Neural progenitor cell (in vitro differentiated cells): ENCODE measurements around a stretch of chr5.

GRCh38 chr5:180313587-180314327 lies 21.9 kb upstream of the MAPK9 start:
- RAMPAGE, long total RNA = no peak

DNA sequence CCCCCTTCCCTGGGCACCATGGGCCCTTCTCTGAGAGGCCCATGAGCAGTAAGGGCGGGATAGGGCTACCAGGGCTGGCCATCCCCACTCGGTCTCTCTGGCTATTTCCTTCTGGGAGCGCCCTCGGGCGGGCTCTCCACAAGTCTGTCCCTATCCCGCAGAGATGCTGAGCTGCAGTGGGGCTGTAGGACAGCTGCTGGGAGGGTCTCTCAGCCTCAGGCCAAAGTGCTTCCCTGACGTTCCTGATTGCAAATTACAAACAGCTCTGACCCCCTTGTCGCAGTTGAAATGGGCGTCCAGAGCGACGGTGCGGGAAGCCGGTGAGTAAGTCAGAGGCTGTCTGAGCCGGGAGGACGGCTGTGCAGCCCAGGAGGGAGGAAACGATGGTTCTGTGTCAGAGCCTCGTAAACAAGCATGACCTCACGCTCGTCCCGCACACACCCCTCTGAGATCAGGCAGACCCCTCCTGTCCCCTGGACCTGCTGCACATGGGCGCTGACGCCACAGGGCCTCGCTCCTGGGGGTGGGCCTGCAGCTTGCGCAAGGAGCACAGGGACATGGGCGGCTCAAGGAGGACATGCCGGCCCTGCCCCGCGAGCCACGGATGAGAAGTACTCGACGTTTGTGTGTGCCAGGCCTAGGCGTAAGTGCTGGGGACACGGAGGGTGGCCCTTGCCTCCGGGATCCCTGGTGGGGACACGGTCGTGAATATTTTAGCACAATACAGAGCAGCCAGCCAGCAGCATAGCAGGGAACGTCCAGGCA lies 36.4 kb upstream of the GFPT2 start:
- RAMPAGE, long total RNA = no peak

GRCh38 chr5:180689391-180689734 lies 40.0 kb upstream of the FLT4 start:
- RAMPAGE, long total RNA = no peak

DNA sequence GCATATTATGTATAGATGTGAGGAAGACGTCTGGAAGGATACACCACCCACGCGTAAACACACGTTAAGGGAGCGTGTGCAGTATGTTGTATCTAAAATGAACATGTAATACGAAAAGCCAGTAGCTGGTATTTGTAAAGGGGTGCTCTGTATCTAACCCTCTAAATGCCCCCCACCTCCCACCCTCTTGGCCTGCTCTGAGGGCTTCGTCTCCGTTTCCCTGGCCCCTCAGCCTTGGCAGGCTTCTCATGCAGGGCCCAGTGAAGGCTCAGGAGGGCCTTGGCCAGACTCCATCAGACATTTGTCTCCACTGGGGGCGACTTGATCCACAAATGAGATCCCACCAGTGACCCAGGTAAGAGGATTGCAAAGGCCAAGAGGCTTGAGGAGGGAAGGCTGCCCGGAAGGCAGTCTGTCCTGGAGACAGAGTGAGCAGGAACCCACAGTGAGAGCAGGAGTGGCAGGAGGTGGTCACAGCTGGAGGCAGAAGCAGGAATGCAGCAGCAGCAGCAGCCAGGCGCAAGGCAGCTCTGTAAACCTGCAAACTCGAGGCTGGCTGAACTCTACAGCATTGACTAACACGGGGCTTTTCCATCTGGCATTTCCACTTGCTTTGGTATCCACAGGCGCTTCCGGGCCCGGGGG lies 15.0 kb downstream of the MGAT1 start:
- RAMPAGE, long total RNA = no peak

- RAMPAGE, long total RNA = no peak
These were observed 26.7 kb upstream of the MGAT1 start for GRCh38 chr5:180829015-180830060.

- RAMPAGE, long total RNA = no peak
These were observed 29.2 kb upstream of the MGAT1 start for GRCh38 chr5:180831839-180832164.

- RAMPAGE, long total RNA = no peak
These were observed 5.0 kb downstream of the ZFP62 start for GRCh38 chr5:180856028-180856579.

DNA sequence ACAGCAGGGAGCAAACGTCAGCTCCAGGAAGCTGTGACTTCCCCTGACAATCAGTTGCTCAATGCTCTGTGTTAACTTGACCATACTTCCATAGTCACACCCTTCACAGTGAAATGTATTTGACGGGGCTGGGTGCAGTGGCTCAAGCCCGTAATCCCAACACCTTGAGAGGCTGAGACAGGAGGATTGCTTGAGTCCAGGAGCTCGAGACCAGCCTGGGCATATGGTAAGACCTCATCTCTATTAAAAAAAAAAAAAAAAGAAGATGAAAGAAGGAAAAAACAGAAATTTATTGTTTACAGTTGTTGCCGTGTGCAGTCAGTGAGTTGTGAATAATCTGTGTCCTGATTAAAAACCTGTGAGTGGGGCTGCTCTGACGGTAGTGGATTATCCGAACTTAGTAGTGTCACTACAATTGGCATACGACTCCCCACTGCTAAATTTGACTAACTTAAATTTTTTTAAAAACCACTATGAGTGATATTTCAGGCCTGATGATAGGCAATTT lies 10.6 kb downstream of the BTNL8 start:
- RAMPAGE, long total RNA = no peak

- RAMPAGE, long total RNA = no peak
These were observed 2.9 kb upstream of the BTNL9 start for GRCh38 chr5:181037169-181037584.

GRCh38 chr5:181044720-181045926 lies 5.1 kb downstream of the BTNL9 start:
- RAMPAGE, long total RNA = no peak

DNA sequence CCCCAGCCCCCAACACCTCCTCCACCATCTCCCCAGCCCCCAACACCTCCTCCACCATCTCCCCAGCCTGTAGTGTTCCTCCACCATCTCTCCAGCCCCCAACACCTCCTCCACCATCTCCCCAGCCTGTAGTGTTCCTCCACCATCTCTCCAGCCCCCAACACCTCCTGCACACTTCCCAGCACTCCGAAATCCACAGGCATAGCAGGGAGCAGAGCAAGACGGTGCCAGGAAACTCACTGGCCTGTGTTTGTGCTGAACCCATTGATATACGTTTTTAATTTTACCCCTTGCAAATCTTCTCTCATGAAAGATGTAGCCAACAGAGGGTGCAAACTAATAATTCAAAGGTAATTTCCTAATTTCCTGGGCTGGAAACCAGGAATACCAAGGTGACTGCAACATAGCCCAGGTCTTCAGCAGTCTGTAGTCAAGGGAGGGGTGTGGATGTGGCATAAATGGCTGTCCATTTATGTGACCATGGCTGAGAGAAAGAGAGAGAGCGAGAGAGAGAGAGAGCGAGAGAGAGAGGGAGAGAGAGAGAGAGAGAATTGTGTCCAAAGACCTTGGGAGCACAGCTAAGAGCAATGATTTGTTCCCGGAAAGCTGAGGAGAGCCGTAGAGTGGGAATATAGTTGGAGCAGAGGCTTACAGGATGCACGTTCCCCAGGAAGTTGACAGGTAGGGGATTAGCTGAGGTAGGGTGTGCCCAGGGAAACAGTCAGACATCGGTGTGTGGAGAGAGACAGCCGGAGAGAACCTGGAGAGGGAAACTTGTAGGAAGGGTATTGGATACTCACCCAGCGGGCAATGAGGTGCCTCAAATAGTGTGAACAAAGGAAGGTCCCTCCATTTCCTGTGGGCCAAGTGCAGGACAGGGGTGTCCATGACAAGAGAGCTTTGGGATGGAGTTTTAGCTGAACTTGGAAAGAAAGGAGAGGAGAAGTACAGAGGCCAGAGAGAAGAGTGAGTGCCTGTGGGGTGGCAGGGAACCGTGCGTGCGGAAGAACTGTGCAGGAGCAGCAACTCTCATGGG lies 6.4 kb downstream of the BTNL9 start:
- RAMPAGE, long total RNA = no peak

DNA sequence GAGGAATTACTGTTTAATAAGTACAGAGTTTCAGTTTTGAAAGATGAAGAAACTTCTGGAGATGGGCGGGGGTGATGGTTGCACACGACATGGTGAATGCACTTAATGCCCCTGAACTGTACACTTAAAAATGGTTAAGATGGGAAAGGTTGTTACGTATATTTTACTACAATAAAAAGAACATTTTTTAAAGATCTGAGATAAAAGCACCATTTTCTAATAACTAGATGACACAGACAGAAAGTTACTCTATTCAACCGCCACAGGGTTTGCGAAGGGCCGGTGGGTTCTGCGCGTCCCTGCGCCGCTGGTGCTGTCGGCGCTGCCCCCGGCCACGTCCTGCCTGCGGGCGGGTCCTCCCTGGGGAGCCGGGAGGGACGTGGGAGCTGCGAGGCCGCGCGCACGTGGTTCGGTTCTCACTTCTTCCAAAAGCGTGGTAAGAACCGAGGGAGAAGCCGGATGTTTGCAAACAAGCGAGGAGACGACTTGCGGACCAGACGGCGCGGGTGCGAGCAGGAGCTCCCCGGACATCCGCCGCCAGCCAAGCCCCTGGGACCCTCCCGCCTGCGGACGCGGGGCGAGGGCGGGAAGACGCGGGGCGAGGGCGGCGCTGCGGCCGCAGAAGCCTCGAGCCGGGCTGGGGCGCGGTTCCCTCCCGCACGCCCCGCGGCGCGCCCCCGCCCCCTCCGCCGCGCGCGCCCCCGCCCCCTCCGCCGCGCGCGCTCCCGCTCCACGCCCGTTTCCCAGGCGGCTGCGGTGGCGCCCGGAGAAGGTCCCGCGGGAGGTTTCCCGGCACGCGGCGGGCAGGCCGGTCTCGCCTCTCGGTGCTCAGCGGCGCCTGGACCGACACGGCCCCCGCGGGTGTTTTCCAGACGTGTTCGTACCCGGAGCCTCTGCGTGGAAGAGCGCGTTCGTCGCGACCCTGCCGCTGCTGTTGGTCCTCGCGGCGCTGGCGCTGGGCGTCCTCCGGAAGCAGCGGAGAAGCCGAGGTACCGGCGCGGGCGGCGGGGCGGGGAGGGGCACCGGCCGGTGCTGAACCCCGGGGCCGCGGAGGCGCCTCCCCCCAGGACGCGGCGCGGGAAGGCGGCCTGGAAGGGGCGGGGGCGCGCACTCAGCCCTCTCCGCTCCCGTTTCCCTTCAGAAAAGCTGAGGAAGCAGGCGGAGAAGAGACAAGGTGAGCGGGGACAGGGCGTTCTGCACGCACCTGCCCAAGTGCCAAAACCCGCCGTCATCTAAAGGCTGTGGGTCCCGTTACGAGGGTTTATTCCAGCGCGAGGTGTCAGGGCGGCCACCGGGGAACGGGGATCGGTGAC lies 12.7 kb downstream of the BTNL9 start:
- RAMPAGE, long total RNA = no peak

DNA sequence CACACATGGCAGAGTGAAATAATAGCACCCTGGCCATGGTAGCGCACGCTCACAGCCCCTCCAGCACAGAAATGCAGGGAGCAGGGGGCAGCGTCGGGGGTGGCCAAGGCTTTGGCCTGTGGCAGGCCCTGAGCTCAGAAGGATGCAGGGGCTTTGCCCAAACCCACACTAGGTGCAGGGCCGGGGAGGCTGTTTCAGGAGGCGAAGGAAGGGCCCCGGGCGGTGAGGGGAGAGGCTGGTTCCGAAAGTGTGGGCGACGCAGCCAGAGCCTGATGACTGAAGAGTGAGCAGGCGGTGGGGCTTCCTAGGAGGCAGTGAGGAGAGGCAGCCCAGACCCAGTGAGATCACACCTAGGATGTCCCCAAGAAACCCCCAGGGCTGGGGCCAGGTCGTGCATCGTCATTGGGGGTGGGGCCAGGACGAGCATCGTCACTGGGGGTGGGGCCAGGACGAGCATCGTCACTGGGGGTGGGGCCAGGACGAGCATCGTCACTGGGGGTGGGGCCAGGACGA lies 13.0 kb downstream of the OR2V2 start:
- RAMPAGE, long total RNA = no peak

DNA sequence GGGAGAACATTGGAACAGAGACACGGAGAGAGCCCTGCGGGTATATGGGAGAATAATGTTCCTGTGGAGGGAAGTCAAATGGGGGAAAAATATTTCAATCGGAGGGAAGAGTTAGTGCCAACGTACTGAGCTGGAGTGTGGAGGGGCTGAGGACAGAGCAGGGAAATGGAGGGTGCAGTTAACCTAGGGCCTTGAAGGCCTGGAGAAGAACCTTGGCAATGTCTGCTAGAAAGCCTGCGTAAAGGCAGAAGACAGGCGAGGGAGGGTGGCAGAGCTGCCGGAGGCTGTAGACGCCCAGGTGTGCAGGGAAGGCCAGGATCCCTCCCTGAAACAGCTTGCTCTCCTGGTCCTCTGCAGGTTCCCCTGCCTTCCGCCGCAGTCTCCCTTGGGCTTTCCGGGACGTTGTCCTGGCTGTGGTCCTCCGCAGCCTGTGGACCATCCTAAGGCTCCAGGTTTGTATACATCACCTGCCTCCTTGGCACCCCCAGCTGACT lies 1.9 kb upstream of the RACK1 start:
- RAMPAGE, long total RNA = no peak

GRCh38 chr5:181246014-181246820 lies 2.5 kb upstream of the RACK1 start:
- RAMPAGE, long total RNA = no peak